LUHMES (cell line): ENCODE data around the gene DOK3.

GRCh38 chr5:177302822-177303492 is 562 bp downstream of the RAB24 start:
- PRO-cap, result no peak

DNA sequence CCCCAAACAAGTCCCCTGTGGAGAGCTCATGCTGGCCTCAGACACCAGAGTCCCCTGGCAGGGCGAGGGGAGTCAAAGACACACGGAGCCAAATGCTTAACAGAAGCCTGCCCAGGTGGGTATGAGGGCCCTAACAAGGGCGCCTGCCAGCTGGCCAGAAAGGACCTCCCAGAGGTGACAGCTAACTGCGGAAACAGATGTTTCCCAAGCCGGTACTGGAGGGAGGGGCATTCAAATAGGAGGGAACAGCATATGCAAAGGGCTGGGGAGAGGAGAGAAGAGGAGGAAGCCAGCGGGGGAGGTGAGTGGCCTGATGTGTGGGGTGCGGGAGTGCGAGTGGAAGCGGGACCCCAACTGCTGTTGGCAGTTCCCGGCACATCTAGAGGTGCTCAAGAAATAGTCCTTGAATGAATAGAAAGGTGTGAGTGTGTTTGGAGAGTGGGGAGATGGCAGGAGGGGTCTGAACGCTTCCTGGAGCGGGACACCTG is 858 bp downstream of the MXD3 start:
- PRO-cap, result no peak

DNA sequence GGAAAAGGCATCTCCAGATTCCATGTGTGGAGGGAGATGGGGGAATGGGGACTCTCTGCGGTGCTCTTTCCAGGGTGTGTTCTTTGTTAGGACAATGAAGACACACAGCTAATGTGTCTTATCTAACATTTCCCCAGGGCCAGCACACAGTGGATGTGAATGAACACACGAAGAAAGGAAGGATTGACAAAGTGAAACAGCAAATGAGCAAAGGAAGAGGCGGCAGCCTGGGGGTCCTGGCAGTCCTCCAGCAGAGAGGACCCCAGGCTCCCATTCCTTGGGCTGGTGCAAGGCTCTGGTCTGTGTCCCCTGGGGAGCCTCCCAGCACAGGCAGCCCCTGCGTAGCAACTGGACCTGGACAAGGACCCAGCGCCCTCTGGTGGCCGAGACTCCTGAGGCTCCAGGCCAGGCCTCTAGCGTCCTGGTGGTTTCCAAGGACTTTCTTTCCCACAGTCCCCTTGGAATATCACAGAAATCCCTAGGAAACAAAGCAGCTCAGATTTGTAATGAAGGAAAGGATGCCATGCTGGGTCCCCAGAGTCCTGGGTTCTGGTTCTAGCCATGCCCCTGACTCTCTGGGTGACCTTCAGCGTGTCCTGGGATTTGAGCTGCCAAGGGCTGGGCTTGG is 3.5 kb upstream of the PDLIM7 start:
- PRO-cap, result no peak

GRCh38 chr5:177509381-177510261 is at the start of gene DOK3:
Gene DOK3, minus strand, starts transcription at chr5:177509826.
- PRO-cap, result no peak

- PRO-cap, result no peak
Observed at GRCh38 chr5:177603711-177604826, 4.1 kb downstream of the B4GALT7 start.

GRCh38 chr5:178055400-178055918 is 57.9 kb upstream of the N4BP3 start:
- PRO-cap, result unidirectional peak, plus-strand start at chr5:178055575

DNA sequence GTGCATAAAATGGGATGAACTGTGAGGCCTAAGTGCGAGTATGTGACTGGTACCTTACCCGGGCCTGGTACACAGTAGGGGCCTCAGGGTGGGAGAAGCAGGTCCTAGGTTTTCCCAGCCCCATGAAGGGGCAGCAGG is 243 bp upstream of the PHYKPL start:
- PRO-cap, result no peak

DNA sequence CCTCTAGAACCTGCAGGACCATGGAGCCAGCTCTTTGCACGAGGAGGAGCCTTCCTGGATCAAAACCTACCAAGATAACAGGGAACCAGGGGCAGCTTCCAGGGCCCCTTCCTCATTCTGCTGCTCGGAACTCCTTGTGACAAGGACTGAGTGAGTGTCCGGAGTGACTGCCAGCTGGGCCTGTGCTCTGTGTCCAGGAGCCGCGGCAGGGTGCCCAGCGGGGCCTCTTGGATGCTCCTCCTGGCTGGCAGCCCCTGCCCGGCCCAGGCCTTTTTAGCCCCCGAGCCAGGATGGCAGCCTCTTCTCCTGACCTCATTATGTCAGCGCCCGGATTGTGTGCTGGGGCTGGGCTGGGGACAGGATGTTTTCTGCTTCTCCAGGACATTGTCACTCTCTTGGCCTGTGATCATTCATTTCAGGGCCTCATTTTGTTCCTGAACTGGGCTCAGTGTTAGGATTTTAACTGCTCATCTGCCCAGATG is 161.8 kb downstream of the COL23A1 start:
- PRO-cap, result no peak

GRCh38 chr5:179166916-179167394 is 106.8 kb downstream of the ZNF354C start:
- PRO-cap, result no peak

DNA sequence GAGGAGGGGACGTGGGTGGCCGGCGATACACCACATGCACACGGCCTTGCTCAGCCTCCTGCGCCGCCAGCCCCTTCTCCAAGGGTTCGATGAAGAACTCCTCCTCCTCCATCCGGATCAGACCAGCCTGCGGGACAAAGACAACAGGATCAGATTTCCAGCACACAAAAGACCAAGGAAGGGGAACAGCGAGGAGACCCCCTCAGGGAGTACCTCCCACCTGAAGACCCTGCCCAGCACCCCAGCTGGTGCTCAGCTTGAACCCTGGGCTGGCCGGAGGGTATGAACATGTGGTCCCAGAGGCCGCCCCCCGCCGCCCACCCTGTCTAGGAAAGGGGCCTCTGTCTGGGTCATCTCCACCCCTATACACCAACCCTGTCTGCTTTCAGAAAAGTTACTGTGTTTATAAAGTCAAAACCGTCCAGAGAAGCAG is 72.3 kb downstream of the ADAMTS2 start:
- PRO-cap, result no peak

DNA sequence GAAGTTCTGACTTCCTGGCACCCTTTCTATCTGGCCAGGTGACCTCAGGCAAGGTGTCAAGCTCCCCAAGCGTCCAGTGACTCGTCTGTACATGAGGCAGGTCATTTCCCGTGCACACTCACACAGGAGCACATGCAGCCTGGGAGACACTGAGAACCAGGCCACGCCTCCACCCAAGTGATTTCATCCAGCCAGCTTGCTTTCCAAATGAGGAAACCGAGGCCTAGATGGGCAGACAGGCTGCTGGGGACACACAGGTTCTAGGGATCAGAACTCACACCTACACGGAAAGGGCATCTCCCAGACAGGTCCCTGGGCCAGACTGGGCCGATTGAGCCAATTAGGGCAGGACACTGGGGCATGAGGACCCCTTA is 68.9 kb downstream of the ADAMTS2 start:
- PRO-cap, result no peak

GRCh38 chr5:179568494-179569751 is 18.6 kb downstream of the RUFY1 start:
- PRO-cap, result no peak

GRCh38 chr5:179574996-179575615 is 24.8 kb downstream of the RUFY1 start:
- PRO-cap, result no peak

GRCh38 chr5:179615475-179616341 is 7.8 kb downstream of the HNRNPH1 start:
- PRO-cap, result no peak

GRCh38 chr5:179658439-179658857 is 22.4 kb downstream of the CBY3 start:
- PRO-cap, result no peak

DNA sequence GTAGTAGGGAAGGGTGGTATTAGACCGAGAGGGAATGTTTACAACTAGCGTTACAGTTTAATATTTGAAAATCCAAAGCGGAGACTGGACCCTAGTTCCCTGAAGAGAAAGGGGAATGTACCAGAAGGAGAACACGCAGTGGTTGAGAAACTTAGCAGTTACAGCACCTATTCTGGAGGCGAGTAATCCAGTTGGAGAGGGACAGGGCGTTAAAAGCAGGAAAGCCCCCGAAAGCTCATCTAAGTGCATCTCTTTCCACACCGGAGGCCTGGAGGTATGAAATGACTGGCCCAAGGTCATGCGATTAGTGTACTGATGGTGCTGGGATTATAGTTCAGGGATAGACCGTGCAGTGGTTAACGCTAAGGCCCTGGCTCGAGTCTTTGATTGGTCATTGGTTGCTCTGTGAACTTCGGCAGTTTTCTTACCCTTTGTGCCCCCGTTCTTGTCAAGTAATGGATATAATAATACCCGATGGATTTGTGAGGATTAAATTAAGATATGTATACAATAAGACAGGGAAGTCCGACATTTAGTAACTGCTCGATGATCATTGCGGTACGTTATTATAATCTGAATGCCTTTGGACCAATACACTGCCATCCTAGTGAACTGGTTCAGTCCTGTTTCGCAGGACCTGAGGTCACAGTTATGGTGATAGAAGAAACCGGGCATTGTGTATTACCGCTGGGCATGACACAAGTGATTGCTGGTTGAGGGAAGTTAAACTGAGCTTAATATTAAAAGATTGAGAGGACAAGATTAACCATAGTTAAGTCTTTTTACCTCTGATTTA is 928 bp downstream of the CANX start:
- PRO-cap, result no peak

DNA sequence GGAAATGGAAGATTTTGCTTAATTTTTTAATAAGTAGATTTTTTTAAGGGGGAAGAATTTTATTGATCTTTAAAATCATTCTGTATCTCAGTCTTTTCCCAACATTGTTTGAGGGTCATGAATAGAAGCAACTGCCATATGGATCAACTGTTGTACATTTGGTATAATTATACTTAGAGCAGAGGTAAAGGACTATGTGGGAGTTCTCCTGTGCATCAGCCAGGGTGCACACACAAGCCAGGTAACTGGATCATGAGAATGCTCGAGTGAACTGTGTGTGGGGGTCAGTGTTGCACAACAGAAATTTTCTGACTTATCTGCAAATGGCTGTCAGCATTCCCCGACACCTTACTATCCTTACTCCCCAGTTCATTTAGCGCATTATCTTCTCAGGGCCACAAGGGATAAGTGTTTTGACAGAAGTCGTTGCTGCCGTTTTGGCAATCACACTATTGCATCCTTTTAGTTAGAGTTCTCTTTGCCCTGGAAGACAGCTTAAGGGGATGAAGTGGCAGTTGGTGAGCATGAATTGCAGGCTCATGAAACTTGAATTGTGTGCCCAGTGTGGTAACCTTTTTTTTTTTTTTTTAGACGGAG is 1.6 kb downstream of the CANX start:
- PRO-cap, result no peak

DNA sequence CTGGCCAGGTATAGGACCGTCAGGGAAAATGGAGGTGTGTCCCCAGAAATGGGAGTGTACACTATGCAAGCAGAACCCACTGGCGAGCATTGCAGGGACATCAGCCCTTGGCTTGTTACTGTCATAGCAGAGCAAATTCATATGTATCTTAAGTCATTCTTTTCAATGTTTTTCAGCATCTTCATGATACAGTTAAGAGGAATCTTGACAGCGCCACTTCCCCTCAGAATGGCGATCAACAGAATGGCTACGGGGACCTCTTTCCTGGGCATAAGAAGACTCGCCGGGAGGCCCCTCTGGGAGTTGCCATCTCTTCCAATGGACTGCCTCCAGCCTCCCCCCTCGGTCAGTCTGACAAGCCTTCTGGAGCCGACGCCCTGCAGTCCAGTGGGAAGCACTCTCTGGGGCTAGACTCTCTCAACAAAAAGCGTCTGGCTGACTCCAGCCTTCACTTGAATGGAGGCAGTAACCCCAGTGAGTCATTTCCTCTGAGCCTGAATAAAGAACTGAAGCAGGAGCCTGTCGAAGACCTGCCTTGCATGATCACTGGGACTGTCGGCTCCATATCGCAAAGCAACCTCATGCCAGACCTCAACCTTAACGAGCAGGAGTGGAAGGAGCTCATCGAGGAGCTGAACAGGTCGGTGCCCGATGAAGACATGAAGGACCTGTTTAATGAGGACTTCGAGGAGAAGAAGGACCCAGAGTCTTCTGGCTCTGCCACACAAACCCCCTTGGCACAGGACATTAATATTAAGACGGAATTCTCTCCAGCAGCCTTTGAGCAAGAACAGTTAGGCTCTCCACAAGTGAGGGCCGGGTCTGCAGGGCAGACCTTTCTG is 28.4 kb upstream of the LTC4S start:
- PRO-cap, result no peak

DNA sequence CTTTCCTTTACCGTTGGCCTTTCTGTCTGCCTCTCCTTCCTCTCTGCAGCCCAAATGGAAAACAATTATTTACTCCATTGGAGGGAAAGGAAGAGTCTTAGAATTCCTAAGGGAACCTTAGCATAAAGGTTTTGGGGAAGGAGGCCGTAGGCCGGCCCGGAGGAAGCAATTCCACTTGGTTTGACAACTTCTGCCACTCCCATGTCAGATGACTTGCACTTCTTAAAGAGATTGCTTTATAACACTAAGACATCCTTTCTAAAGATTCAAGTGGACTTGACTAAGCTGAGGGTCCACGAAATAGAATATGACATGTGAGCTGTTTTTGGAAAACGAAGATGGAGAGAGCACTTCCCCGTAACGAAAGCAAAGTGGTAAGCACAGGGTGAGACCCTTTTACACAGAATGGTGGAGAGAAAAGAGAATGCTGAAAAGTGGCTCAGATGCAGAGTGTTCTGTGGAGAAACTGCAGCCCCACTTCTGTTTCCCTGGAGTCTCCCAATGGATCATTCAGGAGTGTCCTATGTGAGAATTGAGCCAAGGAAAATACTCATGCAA is 17.9 kb upstream of the LTC4S start:
- PRO-cap, result no peak

DNA sequence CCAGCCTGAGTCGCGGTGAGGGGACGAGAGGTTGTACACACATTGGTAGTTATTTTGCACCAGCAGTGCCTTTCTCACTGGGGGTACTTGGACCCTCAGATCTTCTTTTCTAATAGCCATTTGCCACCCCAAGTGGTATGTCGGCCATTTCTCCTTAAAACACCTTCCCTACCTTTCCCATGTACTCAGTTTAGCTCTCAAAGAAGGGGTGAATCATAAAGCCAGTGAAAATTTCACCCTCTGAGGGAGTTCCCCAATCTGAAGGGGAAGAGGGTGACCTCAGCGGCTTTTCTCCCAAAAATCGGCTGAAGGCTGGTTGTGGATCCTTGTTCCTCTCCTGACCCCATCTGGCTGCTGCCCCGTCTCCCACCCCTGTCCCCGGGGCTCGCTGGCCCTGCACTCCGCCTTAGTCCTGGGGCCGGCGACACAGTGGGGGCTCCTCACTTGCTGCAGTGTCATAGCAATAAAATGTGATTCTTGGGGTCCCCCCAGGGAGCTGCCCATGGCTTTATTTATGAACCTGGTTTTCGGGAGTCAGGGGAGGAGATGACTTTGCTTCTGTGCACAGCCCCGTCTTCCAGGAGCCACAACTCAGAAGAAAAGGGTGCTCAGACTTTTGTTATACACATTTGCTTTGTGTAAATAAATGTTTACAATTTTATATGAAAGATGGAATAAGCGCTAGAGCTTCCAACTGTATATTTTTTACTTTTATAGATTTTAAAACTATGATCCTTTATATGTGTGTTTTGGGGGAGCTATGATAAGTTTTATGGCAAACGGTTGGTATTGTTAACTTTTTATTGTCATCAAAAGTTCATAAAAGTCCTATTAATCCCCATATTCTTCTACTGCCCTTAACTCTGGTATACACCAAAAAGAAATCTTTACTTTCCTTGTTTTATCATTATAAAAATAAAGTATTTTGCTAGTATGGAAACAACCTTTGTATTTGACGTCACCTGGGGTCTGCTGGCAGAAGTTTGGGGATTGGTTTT is 17.1 kb upstream of the LTC4S start:
- PRO-cap, result no peak